Pulmonary lymph node (tissue), 1 donor: Measurements from ENCODE around the gene RGS16.

DNA sequence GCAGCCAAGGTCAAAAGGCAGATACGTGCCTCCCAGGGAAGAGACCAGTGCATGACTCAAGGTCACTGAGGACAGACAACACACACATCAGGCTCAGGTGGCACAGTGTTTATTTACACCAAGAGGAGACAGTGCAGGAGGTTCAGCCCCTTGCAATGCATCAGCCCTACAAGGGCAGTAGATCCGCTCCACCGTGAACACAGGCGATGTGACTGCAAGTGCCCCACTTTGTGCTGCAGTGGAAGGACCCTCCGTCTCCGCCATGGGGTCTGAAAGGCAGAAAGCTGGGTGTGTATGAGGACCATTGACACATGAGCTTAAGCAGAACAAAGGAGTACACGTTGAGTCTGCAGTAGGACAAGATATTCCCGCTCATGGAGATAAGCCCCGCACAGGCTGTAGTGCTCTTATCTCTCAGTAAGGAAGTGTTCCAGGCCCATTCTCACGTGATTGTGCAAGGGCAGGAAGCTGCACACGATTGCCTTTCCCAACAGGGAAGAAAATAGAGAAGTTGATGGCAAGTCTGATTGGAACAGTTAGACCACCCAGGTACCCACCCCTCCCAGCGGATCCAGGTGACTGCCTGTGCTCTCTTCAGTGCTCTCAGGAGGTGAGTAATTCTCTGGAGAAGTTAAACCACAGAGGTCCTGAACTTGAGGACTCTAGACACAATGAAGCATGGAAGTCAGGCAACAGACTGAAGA, 37.5 kb upstream of the QSOX1 start:
- PRO-cap, result no peak

- PRO-cap, result no peak
These were observed 35.5 kb downstream of the QSOX1 start for GRCh38 chr1:180189871-180190844.

GRCh38 chr1:180190992-180192018, 36.6 kb downstream of the QSOX1 start:
- PRO-cap, result no peak

- PRO-cap, result no peak
These were observed 37.4 kb downstream of the QSOX1 start for GRCh38 chr1:180192019-180192530.

DNA sequence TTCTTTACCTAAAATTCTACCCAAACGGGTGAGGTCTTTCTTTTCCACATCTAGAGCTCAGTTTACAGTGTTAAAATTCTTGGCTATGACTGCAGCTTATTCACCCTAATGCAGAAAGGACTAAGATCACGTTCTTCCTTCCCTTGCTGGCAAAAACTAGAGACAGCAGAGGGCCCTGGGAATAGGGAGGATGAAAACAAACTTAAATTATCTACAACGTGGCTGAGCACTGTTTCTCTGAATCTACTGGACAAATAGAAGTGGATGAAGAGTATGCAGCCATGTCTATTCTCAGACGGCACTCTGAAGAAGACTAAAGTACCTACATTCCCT, 40.2 kb upstream of the ACBD6 start:
- PRO-cap, result no peak

DNA sequence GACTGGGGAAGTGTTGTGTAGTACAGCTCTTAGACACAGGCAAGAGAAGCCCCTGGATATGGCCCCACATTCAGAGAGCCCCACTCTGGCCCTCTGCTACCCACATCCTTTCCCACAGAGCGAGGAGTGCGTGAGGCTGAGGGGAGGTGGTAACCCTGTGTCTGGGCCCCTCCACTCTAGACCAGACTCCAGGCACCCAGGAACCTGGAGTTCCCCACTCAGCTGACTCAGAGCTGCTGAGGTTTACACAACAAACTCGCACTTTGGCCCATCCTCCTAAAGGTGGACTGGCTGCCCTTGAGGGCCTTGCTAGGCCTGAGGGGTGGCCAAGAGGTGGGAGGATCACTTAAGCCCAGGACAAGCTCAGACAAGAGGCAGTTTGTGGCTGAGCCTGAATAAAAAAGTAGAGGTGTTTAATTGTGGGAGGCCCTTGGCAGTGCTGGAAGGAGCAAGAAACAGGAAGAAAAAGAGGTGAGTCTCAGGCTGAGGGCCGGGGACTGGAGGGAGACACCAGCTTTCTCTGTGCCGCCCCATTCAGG, 10.7 kb downstream of the MR1 start:
- PRO-cap, result no peak

DNA sequence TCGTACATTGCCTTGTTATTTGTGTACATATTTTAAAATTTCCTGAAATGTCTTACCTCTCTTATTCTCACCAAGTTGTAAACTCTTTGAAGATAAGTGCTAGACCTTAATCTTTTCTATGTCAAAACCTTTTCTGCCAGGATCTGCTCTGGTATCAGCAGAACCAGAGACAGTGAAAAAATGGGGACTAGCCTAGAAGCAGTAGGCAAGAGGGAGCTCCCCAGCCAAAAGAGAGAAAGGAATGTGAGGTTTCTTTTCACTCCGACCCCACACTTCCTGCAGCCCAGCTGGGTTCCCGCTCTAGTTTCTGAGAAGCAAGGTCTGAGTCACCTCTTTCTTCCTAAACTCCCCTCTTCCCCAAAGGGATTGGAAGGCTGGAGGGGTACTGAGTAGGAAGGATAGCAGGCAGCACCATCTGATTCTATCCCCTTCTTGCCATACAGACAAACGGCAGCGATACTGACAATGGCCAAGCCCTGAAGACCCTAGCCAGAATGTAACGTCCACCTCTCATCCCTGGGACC, 12.9 kb downstream of the IER5 start:
- PRO-cap, result no peak

GRCh38 chr1:181179940-181180904, 91.7 kb downstream of the IER5 start:
- PRO-cap, result no peak

- PRO-cap, result no peak
These were observed 101.5 kb downstream of the IER5 start for GRCh38 chr1:181190051-181190272.

- PRO-cap, result bidirectional peak, plus-strand start at chr1:182029844, minus-strand start at chr1:182029656
These were observed 31.9 kb downstream of the ZNF648 start for GRCh38 chr1:182029107-182030500.

GRCh38 chr1:182035140-182035601, 26.3 kb downstream of the ZNF648 start:
- PRO-cap, result no peak

DNA sequence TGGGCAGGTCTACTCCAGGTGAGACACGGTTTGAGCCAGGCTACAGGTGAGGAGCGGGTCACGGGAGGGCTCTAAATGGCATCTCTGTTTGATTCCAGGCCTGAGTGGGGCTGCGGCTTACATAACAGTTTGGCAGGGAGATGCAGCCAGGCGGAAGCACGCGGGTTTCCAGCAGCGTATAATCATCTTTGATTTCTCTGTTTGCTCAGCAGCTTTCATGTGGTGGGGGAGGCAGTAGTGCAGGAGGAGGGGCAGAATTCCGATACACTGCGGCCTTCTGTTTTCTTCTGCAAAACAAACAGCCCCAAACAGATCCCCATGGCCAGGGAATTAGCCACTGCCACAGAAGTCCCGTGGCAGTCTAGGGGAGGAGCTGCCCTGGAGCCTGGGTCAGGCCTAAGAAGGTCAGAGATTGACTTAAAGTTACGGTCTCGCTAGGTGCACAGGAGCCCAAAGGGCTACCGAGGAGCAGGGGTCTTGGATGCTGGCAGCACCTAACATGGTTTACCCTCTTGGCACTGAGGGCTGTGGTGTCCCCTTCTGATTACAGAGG, 59.3 kb upstream of the ZNF648 start:
- PRO-cap, result no peak

GRCh38 chr1:182129514-182129891, 68.0 kb upstream of the ZNF648 start:
- PRO-cap, result no peak

- PRO-cap, result no peak
These were observed 136.1 kb upstream of the ZNF648 start for GRCh38 chr1:182197613-182198024.

DNA sequence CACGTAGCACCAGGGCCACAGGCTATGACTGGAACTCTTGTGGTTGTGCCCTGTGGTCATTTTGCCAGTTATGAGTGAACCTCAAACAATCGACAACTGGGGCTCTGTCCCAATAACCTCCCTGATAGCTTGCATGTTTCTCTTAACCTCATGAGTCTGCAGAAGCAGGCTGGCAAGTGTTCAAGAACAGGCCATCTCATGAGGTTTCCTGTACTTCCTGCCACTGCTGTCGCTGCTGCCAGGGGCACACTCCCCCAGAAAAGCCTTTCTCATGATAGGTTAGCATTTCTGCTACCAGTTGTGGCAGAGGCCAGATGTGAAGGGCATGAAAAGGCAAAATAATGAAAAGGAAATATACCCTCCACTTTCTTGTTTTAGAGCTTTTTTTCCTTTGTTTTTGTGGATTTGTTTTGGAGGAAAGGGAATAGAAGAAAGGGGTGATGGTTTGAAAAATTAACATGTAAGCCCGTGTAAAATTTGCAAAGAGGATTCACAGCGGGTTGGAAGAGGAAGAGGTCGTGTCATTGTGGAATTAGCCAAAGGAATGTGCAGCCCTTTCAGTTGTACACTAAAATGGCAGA, 132.0 kb downstream of the GLUL start:
- PRO-cap, result no peak

DNA sequence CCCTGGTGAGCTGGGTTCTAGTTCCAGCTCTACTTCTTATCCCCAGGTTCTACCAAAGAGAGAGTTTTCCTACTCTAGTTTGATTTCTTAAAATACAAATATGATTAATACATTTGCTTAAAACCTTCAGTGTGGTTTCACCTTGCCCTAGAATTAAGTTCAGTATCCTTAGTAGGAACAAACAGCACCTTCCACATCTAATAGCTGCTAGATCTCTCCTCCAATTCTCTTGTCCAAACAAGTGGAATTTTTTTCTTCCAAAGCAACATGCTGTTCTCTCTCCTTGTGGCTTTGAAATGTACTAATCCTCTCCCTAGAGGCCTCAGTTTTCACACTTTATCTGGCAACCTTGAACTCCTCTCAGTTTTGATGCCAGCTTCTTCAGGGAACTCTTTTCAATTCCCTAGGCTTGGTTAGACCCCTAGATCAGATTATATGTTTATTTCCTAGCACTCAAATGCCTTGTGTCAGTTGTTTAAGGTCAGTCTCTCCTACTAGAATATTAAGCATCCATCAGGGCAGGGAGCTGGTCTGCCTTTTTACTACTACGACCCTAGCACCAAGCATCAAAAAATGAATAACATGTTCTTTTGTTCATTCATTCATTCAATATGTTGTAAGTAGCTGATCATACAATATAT, 86.9 kb downstream of the GLUL start:
- PRO-cap, result no peak

- PRO-cap, result no peak
These were observed 4.3 kb downstream of the TEDDM1 start for GRCh38 chr1:182396157-182396486.

- PRO-cap, result bidirectional peak, plus-strand start at chr1:182603989, minus-strand start at chr1:182603986; bidirectional peak, plus-strand start at chr1:182604569, minus-strand start at chr1:182604389
These were observed at the start of gene RGS16 for GRCh38 chr1:182603684-182604936. RGS16 (minus strand) TSS chr1:182604389.

- PRO-cap, result bidirectional peak, plus-strand start at chr1:182609108, minus-strand start at chr1:182608955
These were observed 4.7 kb upstream of the RGS16 start for GRCh38 chr1:182608737-182609396.

DNA sequence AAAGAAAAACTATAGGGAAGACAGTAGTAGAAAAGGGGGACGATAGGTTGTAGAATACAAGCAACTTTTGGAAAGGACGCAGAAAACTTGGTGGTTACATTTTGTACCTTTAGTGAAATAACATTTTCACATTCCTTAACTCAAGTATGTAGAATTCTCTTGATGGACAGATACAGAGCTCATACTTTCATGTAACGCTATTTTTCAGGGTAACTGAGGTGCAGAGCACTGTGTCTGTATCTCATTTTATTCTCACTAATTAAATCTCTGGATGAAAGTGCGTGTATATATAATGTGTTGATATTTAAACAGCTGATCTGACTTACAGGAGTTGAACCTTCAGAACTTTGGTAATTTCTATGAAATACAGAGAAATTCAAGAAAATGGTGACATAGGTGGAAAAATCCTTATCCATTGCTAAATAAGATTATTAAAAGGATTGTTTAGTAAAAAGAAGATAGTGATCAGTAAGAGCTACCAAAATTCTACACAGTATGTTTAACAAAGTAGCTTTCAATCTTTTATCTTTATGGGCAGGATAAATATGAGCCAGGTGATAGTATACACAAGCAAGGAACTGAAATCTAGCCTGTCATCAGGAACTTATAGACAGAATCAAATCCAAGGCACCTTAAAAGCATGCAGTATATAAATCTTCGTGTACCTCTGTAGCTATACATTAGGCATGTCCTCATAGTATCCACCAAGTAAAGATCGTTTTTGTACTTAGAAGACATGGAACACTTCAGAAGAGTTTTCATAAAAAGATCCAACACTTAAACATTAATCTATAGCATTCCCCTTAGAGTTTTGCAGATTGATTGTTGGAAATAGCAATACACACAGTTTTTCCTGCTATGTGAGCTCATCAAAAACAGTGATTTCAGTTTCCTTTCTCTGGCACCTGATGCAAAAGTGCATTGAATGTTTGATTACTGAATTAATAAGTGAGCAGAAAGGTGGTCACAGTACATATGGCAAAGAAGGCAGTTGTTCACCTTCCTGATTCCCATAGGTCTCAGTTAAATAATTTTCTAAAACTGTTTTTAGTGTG, 26.3 kb downstream of the DHX9 start:
- PRO-cap, result no peak